Placental pericyte (primary cell): ENCODE measurements around the genes MND1, RNF175 and SFRP2.

DNA sequence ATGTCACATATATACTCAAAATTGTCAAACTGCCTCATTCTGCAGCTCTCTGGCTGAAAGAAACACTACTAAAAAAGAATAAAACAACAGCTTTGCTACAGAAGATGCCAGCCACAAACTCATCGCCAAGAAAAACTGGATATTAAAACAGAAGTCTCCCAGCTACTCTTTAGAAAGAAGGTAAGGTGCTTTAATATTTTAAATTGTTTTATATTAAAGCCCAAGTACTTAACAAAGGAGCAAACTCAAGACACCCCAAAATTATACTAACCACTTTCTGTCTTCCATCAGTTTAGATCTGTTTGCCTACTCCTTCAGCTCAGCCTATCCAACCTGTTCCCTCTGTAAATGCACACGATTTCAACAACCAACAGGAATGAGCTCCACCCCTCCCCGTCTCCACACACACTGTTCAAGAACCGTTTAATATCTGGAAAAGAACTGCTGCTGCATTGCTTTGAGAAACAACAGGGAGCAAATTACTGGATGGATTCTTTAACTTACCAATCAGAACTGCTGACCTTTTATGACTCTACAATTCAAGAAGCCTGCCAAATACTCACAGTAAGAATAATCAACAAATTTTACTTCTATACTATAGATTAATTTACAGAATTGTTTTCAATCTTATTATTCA, 87.1 kb downstream of the FBXW7 start:
- CAGE, long polyA plus RNA: no peak

DNA sequence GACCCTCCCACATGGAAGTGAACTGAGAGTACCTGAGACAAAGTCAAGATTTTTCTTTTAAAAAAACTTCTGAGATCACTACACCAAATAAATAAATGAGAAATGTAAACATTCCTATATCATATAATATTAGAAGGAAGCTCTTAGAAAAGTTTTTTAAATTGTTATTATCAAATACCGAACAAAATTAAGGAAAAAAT, 28.8 kb downstream of the FBXW7 start:
- CAGE, long polyA plus RNA: no peak

- CAGE, long polyA plus RNA: no peak
Observed at GRCh38 chr4:152524835-152525253, 11.0 kb downstream of the FBXW7 start.

- CAGE, long polyA plus RNA: no peak
Observed at GRCh38 chr4:152532096-152533166, 3.5 kb downstream of the FBXW7 start.

DNA sequence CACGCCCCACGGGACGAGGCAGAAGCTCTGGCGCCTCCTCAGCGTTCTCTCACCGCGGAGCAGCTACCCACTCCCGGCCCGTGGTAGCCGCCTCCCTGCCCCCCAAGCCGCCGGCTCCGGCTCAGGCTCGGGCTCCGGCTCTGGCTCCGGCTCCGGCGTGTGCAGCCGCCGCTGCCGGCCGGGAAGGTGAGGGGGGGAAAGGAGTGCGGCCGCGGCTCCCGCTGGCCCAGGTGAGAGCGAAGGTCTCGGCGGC, 272 bp downstream of the FBXW7 start:
- CAGE, long polyA plus RNA: no peak

GRCh38 chr4:152957251-152958280, 21.4 kb downstream of the FHDC1 start:
- CAGE, long polyA plus RNA: no peak

DNA sequence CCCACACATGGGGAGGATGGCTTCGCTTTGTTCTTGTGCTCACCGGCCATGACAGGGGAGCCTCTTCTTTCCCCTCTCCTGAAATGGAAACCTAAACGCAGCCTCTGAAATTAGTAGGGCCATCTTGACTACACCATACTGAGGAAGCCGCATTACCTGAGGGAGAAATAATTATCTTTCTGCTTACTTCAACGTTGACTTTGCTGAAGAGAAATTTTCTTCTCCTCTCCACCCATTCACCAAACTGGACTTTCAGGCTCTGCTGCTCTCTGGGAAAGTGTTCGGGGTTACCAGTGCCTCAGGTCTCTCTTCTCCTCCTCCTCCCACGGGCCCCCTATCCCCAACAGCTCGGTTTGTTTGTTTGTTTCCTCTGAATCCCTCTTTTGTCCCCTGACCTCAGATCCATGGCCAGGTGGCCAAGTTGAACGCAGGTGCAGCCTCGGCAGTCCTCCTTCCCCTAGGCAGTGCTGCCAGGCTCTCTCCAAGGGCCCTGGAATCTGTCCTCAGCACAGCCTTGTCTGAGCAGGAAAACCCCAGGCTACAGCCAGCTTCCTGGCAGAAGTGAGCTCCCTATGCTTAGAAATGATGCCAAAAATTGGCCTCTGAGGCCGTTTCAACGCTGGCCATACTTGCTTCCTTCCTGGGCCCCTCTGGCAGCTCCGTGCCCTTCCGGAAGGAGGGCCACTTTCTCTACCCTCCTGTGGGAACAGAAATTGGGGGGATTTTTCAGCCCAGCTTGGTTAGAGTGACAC, 60.0 kb downstream of the FHDC1 start:
- CAGE, long polyA plus RNA: no peak

GRCh38 chr4:153265332-153265638, 61.0 kb downstream of the TRIM2 start:
- CAGE, long polyA plus RNA: no peak

GRCh38 chr4:153344028-153344823, at the start of gene MND1:
TSS of gene MND1 (plus strand) at chr4:153344688.
- CAGE, long polyA plus RNA: no peak

DNA sequence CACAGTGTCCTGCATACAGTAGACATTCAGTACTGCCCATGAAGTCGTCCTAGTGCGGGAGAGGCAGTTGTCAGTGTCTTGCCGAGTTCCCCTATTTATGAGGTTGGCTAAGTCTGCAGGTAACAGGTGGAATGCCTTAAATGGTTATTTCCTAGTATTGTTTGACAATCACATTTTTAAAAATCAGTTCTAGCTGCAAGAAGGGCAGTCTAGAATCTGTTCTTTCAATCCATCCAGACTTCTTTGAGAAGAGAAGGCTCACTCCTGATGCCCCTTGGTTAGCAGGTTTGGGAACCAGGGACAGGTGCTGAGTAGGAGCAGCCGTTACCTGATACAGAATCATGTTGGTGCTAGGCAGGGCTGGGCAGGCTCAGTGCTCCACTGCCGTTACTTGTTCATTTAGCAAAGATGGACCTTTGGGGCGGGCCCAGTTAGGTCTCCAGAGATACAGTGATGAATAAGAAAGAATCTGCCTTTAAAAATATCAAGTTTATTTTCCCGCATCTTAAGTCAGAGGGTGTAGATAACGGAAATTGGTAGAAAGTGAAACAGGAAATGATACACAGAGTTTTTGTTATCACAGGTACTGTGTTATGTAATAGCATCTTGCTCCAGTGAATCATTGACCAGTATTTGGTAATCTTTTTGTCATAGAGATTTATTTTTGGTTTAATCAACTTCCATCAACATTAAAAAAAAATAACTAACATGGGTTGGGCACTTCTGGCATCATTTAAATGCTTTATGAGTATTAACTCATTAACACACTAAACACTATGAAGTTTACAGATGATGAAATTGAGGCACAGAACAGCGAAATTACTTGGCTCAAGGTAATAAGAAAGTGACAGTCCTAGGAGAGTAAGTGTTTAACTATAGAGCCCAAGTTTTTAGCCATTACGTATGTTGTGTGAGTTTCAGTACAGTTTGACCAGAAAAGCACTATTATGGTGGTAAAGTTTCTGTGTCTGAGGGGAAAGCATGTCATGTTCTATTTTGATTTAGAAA, 5.5 kb downstream of the TMEM131L start:
- CAGE, long polyA plus RNA: no peak

GRCh38 chr4:153518054-153518387, 51.9 kb downstream of the TMEM131L start:
- CAGE, long polyA plus RNA: no peak

DNA sequence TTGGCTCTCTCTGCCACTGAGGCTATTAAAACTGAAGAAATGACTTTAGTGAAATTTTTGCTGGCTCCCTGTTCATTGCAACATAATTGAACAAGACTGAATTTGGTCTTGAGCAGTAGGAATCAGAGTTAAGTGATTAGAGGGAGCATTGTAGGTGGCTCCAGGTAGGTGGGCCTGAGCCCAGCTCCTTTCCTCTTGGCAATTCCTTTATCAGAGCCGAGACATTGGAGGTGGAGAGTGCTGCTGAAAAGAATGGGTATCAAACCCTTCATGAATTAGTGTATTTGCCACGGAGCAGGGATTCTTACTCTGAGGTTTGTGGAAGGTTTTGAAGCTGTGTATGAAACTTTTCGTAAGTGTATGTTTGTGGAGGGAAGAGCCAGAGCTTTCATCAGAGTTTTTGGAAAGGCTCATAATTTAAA, 88.6 kb downstream of the TMEM131L start:
- CAGE, long polyA plus RNA: no peak

DNA sequence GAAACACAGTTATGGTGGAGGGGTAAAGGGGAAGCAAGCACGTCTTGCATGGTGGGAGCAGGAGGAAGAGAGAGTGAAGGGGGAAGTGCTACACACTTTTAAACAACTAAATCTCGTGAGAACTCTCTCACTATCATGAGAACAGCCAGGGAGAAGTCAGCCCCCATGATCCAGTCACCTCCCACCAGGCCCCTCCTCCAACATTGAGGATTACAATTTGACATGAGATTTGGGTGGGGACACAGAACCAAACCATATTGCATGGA, 74.9 kb upstream of the TLR2 start:
- CAGE, long polyA plus RNA: no peak

DNA sequence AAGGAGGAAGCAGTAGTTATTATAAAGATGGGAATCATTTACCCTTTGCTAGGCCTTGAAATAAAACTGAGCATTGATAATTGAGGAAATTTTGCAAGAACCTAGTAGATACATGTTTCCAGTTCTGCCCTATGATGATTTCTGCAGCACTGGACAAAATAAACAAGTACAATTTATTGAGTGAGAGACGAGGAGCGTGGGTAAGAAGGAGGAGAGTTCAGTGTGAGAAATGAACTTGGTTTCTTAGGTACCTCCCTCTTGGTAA, 57.4 kb upstream of the TLR2 start:
- CAGE, long polyA plus RNA: no peak

GRCh38 chr4:153759805-153760471, at the start of gene RNF175:
TSS of gene RNF175 (minus strand) at chr4:153760024.
- CAGE, long polyA plus RNA: no peak

DNA sequence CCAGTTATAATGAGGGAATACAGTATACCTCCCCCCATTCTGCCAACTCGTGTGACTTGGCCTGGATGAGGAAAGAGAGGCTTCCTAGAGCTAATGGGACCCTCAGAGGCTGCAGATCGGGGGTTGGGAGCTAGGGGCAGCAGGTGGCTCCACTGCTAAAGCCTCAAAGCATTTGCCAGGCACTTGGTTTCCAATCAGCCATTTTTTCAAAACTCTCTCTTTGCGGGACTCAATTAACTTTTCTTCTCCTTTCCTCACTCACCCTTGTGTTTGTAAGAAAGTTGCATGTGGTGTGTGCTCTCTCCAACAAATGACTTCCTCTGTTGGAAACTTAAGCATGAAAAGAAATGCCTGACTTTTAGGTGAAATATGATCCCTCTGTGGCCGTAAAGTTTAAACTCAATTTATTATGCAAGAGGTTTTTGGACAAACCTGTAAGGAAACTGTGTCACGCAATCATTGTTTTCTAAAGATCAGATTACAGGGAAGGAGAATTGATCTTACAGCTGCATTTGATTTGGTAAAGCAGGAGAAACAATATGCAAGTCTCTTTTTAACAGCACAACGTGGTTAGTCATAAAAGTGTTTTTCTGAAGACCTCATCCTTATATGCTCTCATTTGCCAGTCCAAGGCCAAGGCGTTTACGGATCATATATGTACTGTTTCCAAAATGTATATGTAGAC, 7.0 kb downstream of the SFRP2 start:
- CAGE, long polyA plus RNA: no peak

DNA sequence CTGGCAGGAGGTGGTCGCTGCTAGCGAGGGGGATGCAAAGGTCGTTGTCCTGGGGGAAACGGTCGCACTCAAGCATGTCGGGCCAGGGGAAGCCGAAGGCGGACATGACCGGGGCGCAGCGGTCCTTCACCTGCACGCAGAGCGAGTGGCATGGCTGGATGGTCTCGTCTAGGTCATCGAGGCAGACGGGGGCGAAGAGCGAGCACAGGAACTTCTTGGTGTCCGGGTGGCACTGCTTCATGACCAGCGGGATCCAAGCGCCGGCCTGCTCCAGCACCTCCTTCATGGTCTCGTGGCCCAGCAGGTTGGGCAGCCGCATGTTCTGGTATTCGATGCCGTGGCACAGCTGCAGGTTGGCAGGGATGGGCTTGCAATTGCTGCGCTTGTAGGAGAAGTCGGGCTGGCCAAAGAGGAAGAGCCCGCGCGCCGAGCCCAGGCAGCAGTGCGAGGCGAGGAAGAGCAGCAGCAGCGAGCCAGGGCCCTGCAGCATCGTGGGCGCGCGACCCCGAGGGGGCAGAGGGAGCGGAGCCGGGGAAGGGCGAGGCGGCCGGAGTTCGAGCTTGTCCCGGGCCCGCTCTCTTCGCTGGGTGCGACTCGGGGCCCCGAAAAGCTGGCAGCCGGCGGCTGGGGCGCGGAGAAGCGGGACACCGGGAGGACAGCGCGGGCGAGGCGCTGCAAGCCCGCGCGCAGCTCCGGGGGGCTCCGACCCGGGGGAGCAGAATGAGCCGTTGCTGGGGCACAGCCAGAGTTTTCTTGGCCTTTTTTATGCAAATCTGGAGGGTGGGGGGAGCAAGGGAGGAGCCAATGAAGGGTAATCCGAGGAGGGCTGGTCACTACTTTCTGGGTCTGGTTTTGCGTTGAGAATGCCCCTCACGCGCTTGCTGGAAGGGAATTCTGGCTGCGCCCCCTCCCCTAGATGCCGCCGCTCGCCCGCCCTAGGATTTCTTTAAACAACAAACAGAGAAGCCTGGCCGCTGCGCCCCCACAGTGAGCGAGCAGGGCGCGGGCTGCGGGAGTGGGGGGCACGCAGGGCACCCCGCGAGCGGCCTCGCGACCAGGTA, at the start of gene SFRP2:
SFRP2 (minus strand) TSS at position 738 of the 1,061 bp plus-strand sequence.
- CAGE, long polyA plus RNA: no peak

- CAGE, long polyA plus RNA: no peak
Observed at GRCh38 chr4:153790389-153790684, 1.5 kb upstream of the SFRP2 start.

DNA sequence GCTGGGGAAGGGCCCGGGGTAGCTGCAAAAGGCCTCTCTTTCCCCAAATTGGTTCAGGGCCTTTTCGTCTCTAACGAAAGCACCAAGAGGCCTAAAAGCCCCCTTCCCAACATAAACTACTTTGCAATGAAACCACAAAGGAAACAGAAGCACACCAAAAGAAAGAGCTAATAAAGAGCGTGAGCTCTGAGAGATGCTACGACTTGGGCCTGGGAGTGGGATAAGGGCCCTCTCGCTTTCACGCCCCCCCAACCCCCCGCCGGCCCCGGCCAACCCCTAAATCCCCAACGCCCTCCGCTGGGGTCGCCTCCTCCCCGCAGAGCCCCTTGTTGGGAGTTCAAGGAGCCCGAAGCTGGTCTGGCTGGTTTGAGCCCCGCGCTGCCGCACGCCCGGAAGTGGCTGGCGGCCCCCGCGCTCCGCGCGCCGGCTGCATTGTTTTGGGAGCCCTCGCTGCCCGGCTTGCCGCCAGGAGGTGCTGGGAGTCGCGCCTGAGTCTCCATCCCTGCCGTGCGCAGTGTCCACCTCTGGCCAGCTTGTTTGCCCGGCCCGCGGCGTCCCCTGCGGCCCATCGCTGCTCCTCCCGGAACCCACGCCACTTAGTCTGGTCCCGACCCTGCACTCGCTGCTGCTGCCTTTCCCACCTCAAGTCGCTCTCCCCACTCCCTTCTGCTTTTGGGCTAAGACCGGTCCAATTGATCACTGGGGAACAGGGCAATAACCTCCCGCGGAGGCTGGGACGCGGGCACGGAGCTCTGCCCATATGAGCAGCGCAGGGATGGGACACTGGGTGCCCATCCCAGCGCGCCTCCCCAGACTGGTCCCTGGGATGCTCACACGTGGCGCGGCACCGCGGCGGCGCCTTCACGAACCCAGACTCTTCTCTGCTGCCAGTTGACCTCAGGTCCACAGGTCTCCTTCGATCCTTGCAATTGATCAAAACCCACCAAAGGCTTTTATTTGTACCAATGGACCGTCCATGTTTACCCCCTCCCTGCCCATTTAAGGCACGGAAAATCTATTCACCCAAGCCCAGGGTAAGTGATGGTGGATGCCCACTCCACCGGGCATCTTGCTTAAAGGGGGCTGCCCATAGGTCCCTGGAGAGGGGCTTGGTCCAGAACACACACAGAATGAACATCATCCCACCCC, 2.2 kb upstream of the SFRP2 start:
- CAGE, long polyA plus RNA: no peak

DNA sequence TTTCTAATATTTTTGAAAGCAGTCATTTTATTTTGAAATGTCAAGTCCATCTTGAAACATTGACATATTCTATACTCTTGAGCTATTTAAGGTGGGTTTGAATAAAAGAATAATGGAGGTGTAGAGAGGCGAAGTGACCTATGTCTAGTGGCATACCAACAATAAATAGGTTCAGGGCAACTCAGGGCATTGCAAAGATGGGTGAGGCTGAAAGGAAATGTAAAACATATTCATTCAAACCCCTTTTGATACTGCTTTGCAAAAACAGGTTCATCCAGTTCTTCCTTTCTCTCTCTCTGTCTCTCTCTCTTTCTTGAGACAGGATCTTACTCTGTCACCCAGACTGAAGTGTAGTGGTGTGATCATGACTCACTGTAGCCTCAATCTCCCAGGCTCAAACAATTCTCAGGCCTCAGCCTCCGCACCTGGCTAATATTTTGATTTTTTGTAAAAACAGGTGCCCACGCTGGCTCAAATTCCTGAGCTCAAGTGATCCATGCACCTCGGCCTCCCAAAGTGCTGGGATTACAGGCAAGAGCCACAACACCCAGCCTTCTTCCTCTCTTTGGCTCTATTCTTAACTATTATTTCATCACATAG, 15.5 kb upstream of the DCHS2 start:
- CAGE, long polyA plus RNA: no peak